ENCODE data around the genes GNAI1, SEMA3E and SEMA3D.

- PRO-cap = no peak
Observed at GRCh38 chr7:77562941-77563801, 26.1 kb downstream of the PTPN12 start.

GRCh38 chr7:77695584-77696389, 472 bp upstream of the RSBN1L start:
- PRO-cap = bidirectional peak, plus-strand start at chr7:77696450, minus-strand start at chr7:77696255

DNA sequence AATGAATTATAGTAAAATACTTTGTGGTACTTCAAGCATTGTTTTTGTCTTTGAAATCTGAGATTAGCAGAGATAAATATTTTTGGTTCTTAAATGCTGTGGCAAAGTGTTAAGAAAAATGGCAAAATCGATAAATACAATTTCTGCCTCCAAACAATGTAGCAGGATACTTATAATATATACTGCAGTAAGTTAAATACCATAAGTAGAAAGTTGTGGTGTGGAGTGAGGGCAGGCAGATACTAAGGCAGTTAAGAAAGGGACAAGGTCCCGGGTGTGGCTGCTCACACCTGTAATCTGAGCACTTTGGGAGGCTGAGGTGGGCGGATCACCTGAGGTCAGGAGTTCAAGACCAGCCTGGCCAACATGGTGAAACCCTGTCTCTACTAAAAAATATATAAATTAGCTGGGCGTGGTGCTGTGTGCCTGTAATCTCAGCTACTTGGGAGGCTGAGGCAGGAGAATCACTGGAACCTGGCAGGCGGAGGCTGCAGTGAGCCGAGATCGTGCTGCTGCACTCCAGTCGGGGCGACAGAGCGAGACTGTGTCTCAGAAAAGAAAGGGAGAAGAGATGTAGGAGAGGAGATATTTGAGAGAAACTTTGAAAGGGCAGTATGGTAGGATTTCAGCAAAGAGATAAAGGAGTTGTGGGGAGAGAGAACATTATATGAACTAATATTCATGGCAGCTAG, 21.4 kb downstream of the RSBN1L start:
- PRO-cap = no peak

DNA sequence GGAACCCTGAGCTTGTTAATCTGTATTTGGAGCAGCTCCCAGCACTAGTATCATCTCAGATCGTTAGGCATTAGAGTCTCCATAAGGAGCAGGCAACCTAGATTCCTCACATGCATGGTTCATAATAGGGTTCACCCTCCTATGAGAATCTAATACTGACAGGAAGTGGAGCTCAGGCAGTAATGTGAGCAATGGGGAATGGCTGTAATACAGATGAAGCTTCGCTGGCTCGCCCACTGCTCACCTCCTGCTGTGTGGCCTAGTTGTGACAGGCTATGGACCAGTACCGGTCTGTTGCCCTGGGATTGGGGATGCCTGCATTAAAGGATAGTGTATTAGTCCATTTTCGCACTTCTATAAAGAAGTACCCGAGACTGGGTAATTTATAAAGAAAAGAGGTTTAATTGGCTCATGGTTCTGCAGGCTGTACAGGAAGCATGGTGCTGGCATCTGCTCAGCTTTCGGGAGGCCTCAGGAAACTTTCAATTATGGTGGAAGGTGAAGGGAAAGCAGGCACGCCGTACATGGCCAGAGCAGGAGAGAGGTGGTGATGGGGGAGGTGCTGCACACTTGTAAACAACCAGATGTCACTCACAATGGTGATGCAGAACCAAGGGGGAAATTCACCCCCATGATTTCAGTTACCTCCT, 49.7 kb downstream of the RSBN1L start:
- PRO-cap = no peak

- PRO-cap = no peak
Observed at GRCh38 chr7:77754590-77754895, 43.7 kb downstream of the TMEM60 start.

DNA sequence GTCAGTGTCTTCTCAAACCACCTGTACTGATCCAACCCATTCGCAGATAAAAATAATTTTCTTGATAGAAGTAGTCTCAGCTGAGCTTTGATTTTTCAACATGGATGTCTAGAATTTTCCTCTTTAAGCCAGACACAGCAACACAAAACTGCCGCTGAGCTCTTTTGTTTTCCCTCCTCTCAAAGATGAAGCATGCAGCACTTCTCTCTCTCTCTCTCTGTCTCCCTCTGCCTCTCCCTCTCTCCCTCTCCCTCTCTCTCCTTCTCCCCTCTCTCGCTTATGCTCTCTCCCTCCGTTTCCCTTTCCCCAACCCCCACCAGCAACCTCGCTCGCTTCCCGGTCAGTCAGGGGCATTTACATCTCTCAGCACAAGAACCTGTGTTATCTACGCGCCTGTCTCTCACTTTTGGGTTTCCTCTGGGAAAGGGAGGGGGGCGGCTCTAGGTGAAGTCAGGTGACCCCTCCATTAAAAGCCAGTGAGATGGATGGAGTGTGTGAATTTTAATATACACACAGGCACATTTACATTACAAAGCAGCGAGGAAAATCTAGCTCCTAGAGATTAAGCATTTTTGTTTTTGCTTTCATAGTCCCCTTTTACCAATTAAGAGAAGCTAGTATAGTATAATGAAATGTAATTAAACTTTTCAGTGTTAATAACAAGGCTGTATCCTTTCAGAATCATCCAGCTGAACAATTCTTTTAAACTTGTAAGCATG, 682.4 kb downstream of the MAGI2 start:
- PRO-cap = unidirectional peak, minus-strand start at position 380 of the sequence

- PRO-cap = no peak
Observed at GRCh38 chr7:79191449-79192065, 261.9 kb downstream of the MAGI2 start.

GRCh38 chr7:80134206-80135308, at the start of gene GNAI1:
Gene GNAI1 (plus strand): TSS chr7:80134831.
- PRO-cap = bidirectional peak, plus-strand start at chr7:80134859, minus-strand start at chr7:80134695; bidirectional peak, plus-strand start at chr7:80135116, minus-strand start at chr7:80135213

GRCh38 chr7:80263269-80263845, 128.7 kb downstream of the GNAI1 start:
- PRO-cap = no peak

GRCh38 chr7:80524526-80525094, 12.7 kb upstream of the GNAT3 start:
- PRO-cap = no peak

- PRO-cap = no peak
Observed at GRCh38 chr7:80639617-80640430, 1.4 kb downstream of the CD36 start.

DNA sequence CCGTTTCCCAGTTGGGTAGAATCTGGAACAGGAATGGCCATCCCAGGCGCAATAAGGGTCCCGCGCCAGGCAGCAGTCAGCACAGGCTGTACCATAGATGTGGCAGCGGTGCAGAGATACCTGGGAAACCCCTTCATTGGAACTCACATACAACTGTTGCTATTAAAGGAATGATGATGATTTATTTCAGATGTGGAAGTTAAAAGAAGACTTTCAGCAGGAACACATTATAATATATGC, 119.8 kb downstream of the CD36 start:
- PRO-cap = no peak

- PRO-cap = no peak
Observed at GRCh38 chr7:80916686-80917269, 2.1 kb downstream of the SEMA3C start.

DNA sequence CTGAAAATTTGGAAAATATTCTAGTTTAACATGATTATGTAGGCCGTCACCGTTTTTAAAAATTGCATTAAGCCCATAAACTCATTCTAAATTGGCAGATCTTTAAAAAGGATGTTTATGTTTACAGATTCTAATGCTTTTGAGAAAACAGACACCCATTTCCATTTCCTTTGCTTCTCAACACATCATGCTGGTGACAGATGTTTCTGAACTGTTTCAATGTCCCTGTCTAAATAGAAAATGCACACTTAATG, 179.7 kb downstream of the CACNA2D1 start:
- PRO-cap = no peak

- PRO-cap = unidirectional peak, plus-strand start at chr7:82443103; bidirectional peak, plus-strand start at chr7:82443414, minus-strand start at chr7:82443244; bidirectional peak, plus-strand start at chr7:82443517, minus-strand start at chr7:82443479
Observed at GRCh38 chr7:82443048-82443643, 431 bp downstream of the CACNA2D1 start.

DNA sequence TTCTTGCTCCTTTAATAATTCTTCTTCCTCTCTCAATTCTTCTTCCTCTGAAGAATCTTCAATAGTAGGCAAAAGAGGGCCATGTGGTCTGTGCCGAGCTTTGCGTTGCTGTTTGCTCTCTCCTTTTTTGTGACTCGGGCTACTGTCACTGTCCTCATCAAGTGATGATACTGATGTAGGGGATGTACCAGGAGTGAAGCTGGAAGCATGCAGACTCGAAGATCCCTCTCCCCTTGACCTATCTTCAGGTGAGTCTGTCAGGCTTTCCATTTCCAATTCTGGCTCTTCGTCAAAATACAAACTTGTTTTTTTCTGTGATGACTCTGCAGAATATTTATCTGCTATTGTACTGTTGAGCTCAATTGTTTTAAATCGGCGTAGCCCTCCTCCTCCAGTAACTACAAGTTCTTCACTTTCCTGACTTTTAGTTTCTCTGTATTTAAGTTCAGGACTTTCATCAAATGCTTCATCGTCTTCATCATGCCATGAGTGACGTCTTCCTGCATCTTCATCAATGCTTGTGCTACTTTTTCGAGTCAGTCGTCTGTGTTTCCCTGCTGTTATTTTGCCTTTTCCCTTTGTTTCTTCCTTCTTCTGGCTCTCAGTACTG, 207.0 kb downstream of the PCLO start:
- PRO-cap = no peak

- PRO-cap = no peak
Observed at GRCh38 chr7:83648260-83649508, at the start of gene SEMA3E. Gene SEMA3E (minus strand): TSS chr7:83649139.

DNA sequence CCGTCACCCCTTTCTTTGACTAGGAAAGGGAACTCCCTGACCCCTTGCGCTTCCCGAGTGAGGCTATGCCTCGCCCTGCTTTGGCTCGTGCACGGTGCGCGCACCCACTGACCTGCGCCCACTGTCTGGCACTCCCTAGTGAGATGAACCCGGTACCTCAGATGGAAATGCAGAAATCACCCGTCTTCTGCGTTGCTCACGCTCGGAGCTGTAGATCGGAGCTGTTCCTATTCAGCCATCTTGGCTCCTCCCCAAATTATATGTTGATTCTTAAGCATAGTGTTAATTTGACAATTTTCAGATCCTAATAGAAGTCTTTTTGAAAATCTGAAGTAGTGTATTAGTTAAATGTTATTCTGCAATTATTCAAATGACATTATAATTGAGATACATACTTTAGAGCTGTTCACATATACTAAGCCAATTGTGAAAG, 139.1 kb downstream of the SEMA3A start:
- PRO-cap = no peak

- PRO-cap = no peak
Observed at GRCh38 chr7:85106409-85107181, 80.3 kb downstream of the SEMA3D start.

GRCh38 chr7:85186568-85187470, at the start of gene SEMA3D:
Gene SEMA3D (minus strand): TSS chr7:85187056.
- PRO-cap = bidirectional peak, plus-strand start at chr7:85186987, minus-strand start at chr7:85186795

Data from progenitor cell of endocrine pancreas (in vitro differentiated cells).